Measurements from ENCODE around the genes SMAP1 and FILIP1.

DNA sequence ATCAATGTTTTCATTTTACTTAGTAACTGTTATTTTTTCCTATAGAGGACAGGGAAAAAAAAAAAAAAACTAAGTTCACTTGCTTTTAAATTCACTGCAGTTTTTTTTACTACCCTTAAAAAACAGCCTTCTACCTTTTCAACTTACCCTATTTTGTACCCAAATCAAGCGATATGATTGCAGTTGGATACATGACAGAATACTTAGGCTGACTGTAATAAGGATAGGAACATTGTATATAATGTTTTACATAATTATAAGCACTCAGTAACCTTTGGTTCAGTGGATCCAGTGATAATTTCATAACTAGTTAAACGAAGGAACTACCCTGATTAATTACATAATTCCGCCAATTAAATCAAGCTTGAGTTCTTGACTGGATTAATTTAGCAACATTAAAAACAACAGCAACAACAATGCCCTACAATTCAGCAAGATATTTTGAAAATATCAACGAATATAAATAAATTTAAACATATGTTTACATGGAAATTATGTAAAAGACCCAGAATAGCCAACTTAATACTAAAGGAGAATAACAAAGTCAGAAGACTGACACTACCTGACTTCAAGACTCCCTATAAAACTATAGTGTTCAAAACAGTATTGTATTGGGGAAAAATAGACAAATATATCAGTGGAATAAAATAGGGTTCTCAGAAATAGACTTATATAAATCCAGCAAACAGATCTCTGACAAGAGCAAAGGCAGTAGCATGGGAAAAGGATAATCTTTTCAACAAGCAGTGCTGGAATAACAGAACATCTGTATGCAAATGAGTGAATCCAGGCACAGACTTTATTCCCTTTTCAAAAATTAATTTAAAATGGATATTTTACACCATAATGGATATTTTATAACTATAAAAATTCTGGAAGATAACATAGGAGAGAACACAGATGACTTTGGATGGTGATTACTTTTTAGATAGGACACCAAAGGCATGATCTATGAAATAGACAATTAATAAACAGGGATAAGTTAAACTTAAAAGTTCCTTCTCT, 593.5 kb upstream of the ADGRB3 start:
- PRO-cap: no peak

DNA sequence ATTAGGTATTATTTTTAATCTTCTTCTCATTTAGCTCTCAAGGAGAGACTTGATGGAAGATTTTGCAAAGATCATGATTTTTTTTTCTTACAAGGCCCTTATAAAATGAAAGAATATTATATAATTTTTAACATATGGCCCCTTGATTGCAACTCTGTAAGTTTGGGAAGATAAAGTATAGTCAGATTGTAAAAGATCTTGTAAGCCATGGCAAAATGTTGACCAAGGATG, 227.6 kb upstream of the ADGRB3 start:
- PRO-cap: no peak

- PRO-cap: no peak
Measured at GRCh38 chr6:68559749-68560176, 75.3 kb upstream of the ADGRB3 start.

DNA sequence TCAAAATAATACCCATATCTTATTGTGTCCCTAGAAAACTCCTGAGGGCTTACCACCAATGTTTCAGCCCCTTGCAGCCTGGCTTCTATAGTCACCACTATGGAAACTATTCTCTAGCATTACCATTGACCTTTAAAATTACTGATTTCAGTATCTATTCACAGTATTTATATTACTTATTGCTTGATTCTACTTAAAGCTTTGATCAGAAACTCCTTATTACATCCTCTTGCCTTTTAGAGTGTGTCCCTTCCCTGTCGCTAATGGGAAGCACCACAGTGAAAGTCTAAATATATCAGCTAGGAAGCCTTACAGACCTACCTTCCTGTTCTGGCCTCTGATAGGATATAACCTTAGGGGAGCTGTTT, 122.6 kb downstream of the ADGRB3 start:
- PRO-cap: no peak

DNA sequence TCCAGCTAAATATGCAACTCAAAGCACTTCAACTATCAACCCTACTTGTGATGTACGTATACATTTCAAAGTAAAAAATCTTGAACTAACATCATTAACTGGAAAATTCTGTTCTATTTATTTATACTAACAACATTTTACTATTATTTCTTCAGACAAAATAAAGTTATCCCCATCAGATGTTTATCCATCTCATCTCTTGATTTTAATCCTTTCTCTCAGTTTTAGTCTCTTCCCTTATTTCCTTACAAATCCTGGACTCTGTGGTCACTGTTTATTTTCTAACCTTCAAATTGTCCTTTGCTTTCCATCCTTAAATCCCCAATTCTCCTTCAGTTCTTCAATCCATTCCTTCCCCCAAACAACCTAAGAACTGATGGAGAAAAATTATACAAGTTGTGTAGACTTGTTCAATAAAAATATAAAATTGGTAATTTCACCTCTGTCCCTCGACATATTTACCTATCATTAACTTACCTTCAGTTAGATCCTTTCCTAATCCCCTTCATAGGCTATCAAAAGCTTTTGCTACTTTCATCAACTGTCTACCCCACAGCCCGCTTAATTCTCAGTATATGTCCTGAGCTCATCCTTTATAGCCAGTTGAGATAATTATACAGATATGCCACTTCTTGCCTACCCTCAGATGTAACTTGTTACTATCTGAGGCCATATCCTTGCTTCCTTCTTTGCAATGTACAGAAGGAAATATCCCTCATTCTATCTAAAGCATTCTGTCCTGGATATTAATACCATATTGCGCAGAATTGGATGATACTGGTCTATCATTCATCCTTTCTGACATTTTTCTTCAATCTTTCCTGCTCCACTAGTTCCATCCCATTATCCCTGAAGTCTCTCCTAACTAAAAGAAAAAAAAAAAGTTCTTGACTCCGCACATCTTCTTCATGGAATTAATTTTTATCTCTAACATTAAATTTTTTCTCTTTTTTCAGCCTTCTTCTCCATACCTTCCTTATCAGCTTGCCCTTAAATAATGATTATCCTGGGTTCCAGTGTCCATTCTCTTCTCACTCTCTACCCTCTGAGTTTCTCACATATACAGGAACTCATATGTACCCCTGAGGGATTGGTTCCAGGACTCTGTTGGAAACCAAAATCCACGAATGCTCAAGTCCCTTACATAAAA, 102.1 kb downstream of the LMBRD1 start:
- PRO-cap: no peak

- PRO-cap: no peak
Measured at GRCh38 chr6:70084298-70084638, 217.9 kb downstream of the COL19A1 start.

- PRO-cap: bidirectional peak, plus-strand start at chr6:70399194, minus-strand start at chr6:70399031; bidirectional peak, plus-strand start at chr6:70399729, minus-strand start at chr6:70399633
Measured at GRCh38 chr6:70398878-70400084, 14.0 kb upstream of the FAM135A start.

DNA sequence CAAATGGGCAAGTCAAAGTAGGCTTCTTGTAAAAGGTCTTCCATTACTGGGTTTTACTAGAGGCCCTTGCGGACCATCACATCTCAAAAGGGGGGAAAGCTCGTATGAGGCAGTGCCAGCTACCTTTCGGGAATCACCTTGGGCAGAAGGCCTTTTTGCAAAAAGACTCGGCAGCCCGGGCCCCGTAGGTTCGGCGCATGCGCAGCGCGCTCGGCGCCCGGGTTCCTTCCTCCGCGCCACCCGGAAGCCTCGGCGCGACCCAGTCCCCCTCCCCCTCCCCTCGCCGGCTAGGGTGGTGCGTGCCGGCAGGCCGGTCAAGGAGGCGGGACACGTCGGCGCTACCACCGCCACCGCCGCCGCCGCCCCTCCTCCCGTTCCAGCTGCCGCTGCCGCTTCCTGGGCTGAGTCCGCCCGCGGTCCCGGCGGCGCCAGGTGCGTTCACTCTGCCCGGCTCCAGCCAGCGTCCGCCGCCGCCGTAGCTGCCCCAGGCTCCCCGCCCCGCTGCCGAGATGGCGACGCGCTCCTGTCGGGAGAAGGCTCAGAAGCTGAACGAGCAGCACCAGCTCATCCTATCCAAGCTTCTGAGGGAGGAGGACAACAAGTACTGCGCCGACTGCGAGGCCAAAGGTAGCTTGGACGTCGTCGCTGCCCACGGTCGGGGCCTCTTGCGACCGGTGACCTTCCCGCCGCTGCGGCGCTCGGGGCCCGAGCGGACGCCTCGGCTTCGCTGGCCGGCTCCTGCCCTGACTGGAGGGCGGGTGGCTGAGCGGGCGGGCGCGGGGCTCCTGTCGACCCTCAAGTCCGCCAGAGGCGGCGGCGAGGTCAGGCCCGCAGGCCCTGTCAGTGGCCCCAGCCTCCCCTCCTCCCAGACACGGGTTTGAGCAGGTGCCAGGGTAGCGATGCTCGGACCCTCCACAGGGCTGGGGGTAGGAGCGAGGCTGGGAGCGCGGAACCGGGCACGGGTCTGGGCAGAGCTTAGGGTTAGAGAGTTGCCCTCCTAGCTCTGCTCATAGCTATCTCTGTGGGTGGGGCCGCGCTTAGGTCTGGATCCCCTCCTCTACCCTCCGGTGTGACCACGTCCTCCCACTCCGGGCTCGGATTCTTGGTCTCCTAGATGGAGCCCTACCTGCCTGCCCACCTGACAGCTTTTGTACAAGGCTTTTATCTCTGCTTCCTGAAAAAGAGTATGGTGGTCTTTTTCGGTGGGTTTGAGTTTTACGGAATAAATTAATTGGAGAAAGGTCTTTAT, at the start of gene SMAP1:
Gene SMAP1, plus strand, starts transcription at position 369 of the 1,249 bp plus-strand sequence.
- PRO-cap: bidirectional peak, plus-strand start at position 404 of the sequence, minus-strand start at position 192 of the sequence; unidirectional peak, plus-strand start at position 630 of the sequence; bidirectional peak, plus-strand start at position 1,016 of the sequence, minus-strand start at position 966 of the sequence

DNA sequence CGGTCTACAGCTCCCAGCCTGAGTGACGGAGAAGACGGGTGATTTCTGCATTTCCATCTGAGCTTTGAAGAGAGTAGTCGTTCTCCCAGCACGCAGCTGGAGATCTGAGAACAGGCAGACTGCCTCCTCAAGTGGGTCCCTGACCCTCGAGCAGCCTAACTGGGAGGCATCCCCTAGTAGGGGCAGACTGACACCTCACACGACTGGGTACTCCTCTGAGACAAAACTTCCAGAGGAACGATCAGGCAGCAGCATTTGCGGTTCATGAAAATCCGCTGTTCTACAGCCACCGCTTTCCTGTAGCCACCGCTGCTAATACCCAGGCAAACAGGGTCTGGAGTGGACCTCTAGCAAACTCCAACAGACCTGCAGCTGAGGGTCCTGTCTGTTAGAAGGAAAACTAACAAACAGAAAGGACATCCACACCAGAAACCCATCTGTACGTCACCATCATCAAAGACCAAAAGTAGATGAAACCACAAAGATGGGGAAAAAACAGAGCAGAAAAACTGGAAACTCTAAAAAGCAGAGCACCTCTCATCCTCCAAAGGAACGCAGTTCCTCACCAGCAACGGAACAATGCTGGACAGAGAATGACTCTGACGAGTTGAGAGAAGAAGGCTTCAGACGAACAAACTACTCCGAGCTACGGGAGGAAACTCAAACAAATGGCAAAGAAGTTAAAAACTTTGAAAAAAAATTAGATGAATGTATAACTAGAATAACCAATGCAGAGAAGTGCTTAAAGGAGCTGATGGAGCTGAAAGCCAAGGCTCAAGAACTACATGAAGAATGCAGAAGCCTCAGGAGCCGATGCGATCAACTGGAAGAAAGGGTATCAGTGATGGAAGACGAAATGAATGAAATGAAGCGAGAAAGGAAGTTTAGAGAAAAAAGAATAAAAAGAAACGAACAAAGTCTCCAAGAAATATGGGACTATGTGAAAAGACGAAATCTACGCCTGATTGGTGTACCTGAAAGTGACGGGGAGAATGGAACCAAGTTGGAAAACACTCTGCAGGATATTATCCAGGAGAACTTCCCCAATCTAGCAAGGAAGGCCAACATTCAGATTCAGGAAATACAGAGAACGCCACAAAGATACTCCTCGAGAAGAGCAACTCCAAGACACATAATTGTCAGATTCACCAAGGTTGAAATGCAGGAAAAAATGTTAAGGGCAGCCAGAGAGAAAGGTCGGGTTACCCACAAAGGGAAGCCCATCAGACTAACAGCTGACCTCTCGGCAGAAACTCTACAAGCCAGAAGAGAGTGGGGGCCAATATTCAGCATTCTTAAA, 115.6 kb downstream of the SMAP1 start:
- PRO-cap: no peak

DNA sequence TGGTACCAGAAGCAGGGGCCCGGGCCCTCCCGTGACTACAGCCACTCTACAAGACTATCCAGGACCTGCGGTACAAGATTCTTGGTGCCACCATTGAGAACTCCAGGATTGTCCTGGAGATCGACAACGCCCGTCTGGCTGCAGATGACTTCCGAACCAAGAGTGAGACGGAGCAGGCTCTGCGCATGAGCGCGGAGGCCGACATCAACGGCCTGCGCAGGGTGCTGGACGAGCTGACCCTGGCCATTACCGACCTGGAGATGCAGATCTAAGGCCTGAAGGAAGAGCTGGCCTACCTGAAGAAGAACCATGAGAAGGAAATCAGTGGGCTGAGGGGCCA, 296.4 kb downstream of the OGFRL1 start:
- PRO-cap: no peak

DNA sequence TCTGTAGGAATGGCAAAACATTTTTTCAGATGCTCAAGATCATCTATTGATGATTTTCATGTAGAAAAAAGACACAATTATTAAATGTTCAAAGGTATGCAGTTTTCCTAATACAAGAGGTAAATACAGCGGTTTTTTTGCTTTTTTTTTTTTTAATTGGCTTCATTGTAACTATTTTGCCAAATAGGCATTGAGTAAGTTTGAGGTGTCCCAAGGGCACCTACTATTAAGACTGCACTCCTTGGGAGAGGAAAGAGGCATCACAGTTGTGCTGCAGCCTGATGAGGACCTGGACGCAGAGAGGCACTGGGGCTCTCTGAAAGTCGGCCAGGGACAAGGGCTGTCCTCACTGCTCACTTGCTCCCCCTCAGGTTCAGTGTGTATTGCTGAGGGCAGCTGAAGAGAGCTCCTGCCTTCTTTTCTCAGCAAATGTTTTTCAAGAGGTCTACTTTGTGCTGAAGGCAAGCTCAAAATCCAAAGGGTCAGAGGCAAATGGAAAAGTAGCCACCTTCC, 331.7 kb downstream of the RIMS1 start:
- PRO-cap: no peak

DNA sequence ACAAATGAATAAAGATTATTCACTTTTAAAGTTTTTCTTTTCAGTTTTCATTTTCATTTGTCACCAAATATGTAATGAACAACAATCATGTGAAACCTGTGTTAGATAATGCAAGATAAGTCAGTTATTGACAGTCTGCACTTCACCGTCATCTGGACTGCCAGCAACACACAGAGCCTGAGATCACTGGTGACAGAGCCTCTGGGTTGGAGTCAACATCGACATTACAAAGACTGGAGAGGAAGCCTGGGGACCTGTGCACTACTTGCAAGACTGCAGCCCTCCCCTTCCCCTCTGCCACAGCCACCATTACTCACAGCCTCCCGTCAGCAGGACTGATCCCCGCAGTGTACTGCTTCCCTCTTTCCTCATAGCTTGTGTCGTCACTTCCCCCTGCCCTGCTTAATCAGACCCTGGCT, 235.7 kb upstream of the KCNQ5 start:
- PRO-cap: no peak

GRCh38 chr6:75075869-75076535, 129.9 kb downstream of the COL12A1 start:
- PRO-cap: no peak

GRCh38 chr6:75467298-75467715, 26.3 kb downstream of the FILIP1 start:
- PRO-cap: no peak

DNA sequence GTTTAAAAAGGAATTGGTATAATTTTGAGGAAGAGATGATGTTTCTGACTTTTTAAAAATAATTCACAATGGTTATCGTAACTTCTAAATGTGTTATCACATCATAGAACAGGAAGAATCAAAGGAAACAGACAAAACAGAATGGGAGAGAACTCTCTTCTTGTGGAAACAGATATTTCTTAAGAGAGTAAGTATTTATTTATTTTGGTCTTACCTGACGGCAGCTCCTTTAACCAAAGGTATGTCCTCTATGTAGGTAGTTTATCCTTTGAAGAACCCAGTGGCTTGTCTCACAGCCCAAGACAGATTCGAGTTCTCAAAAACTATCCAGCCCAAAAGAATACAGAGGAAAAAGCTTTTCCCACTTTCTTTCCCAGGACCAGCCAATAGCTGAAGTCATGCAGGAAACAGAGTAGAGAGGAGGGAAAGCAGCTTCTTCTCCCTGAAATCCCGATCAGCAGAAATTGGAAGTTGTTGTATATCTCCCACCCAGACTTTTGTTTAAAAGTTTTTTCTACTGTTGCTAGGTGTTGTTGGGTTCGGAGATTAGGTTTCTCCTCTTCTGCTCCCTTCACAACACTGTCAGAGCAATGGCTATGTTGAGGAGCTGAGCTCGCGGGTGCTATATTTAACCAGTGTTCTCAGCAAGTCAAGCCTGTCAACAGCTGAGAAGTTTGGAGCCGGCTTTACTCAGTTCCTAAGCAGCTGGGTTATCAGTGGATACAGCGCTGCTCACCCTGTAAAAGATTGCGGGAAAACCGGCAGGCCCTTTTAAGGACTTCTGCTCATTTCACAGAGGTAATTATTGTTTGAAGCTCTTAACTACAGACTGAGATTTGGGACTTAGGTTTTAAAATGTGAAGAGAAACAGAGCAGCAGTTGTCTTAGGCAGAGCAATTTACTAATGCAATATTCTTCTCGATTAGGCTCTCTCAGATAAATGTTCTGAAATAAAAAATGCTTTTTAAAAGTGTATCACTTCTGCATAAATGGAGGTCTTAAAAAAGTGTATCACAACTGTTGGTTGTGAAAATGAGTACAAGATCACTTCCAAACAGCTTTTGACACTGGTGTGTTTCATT, at the start of gene FILIP1:
Gene FILIP1, minus strand, starts transcription at position 601 of the 1,082 bp plus-strand sequence.
- PRO-cap: bidirectional peak, plus-strand start at position 708 of the sequence, minus-strand start at position 581 of the sequence

GRCh38 chr6:75749500-75749994, 508 bp downstream of the MYO6 start:
- PRO-cap: unidirectional peak, minus-strand start at chr6:75749671; unidirectional peak, minus-strand start at chr6:75749693

DNA sequence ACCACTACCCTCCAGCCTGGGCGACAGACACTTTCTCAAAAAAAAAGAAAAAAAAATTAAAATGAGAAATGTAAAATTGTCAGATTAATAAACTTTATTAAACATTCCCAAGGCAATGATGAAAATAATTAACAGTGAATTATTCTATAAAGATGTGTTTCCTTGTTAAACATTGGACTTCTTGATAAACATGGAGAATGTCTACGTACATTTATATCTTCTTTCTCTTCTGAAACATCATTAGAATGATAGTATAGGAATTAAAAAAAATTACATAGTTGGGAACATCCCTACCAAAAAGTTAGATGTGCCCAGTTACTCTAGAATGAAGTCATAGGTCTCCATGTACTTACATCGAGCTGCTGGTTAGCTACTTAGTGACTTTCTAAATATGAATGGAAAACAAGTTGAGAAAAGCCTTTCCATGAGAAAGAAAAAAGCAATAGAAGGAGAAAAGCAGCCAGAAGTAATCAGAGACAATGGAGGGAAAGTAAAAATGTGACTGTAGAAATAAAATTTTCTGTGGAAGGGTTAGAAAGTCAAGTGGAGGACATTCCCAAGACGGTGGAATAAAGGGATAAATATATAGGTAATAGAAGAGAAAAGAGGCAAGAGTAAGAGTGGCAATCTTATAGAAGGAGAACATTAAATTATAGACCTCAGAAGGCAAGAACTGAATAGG, 44.7 kb downstream of the MYO6 start:
- PRO-cap: no peak

DNA sequence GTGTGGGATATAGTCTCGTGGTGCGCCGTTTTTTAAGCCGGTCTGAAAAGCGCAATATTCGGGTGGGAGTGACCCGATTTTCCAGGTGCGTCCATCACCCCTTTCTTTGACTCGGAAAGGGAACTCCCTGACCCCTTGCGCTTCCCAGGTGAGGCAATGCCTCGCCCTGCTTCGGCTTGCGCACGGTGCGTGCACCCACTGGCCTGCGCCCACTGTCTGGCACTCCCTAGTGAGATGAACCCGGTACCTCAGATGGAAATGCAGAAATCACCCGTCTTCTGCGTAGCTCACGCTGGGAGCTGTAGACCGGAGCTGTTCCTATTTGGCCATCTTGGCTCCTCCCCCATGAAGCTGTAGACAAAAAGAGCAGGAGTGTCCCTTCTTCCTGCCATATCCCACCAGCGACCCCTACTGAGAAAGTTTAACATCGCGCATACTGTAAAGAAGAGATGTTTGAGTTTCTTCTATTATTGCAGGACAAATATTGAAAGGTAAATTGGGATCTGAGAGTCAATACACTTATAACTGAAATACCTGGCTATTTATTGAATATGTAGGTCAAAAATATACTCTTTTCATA, 586.5 kb downstream of the HTR1B start:
- PRO-cap: no peak

DNA sequence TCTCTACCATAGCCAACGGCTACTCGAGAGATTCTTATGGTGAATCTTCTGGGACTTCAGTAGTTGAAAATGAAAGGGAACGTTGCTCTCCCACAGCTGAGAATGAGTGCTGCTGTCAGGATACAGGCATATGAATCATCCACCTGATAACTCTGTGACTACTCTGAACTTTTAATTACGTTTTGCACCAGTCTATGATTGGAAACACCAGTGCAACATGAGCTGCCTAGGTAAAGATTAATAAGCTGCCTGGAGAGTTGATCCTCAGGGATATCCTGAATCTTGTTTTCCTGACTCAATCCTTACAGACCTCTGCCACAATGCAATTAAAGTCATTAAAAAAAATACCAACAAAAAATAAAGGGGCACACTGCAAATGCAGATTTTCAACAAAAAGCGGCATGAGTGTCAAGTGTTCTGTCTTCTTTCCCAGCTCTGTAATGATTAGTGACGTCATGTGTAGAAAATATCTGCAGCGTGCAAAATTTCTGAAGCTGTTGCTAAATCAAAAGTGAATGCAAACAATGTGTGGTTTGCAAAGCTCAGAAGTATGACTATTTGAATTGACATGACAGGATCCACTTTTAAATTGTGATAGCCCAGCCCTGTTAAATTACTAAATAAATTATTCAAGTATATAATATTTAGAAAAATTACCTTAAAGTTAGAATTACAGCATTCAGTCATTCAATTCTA, 432.2 kb downstream of the HTR1B start:
- PRO-cap: no peak

GRCh38 chr6:77456360-77457046, 6.8 kb downstream of the HTR1B start:
- PRO-cap: no peak